Testis (tissue), 5 donors: Measurements from ENCODE around the gene ZSCAN16.

- PRO-cap, 3 experiments, result peak in 3 of 3 experiments; most common plus-strand start chr6:28124622 (in 3); most common minus-strand start chr6:28124503 (in 3)
- RAMPAGE, long total RNA, 2 experiments, result start-site peak on the plus strand in 1 of 2 experiments, at chr6:28124600-28124626 at its widest, 43 reads per replicate
- RRBS, result 2% methylated on average over 11 of the region's 35 CpGs
These were observed at the start of gene ZSCAN16 for GRCh38 chr6:28124324-28125330. Gene ZSCAN16, plus strand, starts transcription at chr6:28124609.

DNA sequence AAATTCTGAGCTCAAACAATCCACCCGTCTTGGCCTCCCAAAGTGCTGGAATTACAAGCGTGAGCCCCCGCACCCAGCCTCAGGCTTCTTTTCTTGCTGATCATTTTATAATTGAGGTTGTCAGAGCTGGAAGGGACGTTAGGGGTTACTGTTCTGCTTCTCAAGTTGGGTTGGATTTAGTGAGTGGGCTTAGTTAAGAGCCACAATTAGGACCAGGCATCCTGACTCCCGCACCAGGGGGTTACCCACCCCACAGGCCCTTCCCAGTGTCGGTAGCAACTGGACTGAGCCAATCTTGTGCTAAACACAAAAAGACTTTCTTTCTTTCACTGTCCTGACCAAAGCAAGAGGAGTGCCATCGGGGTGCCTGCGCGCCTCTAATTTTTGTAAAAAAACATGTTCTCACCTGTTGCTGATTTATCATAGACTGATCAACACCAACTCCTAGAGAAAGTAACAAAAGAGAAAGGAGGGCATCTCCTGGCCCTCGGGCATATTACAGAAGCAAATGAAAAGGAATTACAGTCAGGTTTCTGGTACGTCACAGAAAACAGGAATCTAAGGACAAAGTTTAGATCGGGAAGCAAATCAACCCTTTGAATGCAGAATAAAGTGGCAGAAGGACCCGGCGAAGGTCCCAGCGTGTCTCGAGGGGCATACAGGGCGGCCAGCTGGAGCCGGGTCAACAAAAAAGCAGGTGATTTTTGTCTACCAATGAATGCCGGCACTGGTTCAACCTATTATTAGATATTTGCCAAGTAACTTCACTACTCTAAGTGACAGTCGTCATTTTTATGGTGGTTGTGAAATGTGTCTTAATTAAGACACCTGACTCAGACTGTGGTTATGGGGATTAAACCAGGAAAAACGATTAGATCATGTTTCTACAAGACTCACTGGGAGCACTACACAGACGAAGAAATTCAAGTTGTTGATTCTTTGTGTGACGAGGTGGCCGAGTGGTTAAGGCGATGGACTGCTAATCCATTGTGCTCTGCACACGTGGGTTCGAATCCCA is 12.7 kb upstream of the ZSCAN9 start:
- PRO-cap, 3 experiments, result no peak in any of the 3 experiments
- RAMPAGE, long total RNA, 2 experiments, result no peak in any of the 2 experiments
- RRBS, result 12% methylated on average over 7 of the region's 27 CpGs

- PRO-cap, 3 experiments, result no peak in any of the 3 experiments
- RAMPAGE, long total RNA, 2 experiments, result no peak in any of the 2 experiments
These were observed 4.9 kb upstream of the ZSCAN9 start for GRCh38 chr6:28220253-28220462.

DNA sequence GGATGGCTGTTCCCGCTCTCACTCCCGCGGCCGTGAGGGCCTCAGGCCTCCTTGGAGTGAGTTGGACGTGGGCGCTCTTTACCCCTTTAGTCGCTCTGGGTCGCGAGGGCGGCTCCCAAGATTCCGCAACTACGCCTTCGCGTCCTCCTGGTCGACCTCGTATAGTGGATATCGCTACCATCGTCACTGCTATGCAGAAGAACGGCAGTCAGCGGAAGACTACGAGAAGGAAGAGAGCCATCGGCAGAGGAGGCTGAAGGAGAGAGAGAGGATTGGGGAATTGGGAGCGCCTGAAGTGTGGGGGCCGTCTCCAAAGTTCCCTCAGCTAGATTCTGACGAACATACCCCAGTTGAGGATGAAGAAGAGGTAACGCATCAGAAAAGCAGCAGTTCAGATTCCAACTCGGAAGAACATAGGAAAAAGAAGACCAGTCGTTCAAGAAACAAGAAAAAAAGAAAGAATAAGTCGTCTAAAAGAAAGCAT is 427 bp downstream of the NKAPL start:
- PRO-cap, 3 experiments, result peak in 2 of 3 experiments; most common plus-strand start position 196 of the sequence (in 1); most common minus-strand start position 97 of the sequence (in 2)
- RAMPAGE, long total RNA, 2 experiments, result no peak in any of the 2 experiments
- RRBS, result no CpG with 5 or more reads among the region's 29 CpGs

DNA sequence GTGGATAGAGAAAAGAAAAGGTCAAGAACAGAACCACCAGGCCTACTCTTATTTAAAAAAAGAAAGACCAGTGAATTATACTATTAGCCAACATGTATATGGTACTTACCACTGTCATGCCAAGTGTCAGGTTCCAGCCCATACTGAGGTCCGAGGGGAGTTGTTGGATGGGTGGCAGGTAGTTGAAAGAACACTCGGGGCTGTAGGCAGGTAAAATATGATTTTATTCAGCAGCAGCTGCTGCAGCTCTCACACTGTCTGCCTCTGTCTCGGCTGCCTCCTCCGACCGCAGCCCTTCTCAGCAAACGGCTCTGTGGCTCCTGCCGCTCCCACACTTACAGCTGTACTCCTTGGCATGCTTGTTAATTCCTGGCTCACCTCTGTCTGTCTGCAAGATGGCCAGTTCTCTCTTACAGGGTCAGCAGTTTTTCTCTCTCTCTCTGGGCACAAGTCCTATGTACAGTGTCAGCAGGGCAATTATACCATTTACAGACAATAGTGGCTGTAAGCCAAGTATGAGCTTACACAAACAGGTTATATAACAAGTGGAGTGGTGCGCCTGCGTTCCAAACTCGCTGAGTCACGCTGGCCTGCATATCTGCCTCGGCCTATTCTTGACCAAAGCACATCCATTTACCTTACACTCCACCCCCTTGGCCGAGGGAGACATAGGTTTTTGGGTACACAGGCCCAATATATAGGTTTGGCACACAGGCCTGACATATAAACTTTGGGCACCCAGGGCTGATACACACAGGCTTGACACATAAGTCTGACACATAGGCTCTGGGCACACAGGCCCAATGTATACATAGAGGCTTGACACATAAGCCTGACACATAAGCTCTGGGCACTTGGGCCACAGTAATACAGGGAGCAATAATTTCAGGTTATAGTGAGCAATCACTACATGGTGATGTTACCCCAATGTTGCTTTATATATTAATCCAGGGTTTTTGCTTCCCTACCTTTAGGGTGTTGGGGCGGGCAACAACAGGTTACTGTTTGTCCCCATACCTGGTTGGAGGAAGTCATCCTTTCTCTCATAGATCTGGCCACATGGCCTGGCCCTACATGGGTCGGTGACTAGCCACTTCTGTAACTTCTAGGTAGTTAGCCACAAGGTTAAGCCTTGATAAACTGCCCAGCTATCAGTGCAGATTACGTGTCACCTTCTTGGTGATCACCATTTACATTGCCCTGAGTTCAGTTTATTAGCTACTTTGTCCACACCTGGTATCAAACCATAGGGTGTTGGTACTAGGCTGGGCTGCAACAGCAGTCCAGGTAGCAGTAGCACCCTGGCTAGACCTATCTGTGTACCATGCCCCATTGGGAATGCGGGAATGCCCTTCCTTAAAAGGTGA is 4.5 kb downstream of the ZKSCAN3 start:
- PRO-cap, 3 experiments, result peak in 3 of 3 experiments; most common minus-strand start position 452 of the sequence (in 2)
- RAMPAGE, long total RNA, 2 experiments, result no peak in any of the 2 experiments
- RRBS, result no CpG with 5 or more reads among the region's 17 CpGs

DNA sequence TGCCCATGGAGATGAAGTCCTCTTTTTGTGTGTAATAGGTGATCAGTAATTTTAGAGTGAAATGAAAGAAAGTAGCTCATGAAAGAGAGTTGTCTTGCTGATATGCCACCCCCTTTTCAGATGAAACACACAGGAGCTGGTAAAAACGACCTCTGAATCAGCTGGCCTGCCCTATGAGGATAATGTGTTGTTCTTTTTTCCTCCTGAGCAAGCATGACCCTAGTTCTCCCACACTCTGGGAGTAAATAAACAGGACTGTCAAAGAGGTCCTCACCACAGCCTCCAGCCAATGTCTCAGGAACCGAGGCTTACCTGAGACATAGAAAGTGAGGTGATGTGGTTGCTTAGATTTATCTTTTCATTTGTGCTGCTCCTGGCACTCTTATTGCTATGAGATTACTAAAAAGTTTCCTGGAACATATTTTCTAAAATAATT is 29.5 kb downstream of the GPX5 start:
- PRO-cap, 3 experiments, result no peak in any of the 3 experiments
- RAMPAGE, long total RNA, 2 experiments, result no peak in any of the 2 experiments
- RRBS, result no CpG with 5 or more reads among the region's 2 CpGs

DNA sequence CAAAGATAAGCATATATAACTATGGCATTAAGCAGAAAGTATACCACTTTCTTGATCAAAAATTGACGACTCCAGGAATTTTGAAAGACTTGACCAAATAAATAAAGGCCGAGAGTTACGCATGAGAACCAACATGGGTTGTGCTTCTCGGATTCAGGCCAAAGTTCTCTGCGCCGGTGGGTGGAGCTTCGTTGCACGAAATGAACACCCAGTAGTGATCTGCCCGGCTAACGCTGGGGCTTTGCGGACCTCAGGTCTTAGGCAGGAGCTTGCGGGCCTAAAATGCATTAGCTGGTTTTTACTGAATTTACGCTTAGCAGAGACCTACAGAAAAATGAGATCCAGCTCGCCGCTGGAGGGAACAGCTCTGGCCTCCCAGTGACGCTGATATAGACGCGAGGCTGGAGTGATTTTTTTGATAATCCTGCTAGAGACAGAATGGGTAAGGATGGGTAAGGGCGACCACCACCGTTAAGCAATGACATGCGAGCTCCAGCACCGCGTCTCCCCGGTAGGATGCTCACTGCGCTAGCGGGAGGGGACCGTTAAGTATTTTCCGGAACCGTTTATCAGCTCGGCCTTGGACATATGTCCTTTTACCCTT is 47.6 kb upstream of the SCAND3 start:
- PRO-cap, 3 experiments, result peak in 3 of 3 experiments; most common plus-strand start position 226 of the sequence (in 2); most common minus-strand start position 172 of the sequence (in 1)
- RAMPAGE, long total RNA, 2 experiments, result start-site peak on the plus strand in 1 of 2 experiments, centred at position 250 of the sequence, 22 reads per replicate
- RRBS, result no CpG with 5 or more reads among the region's 30 CpGs

DNA sequence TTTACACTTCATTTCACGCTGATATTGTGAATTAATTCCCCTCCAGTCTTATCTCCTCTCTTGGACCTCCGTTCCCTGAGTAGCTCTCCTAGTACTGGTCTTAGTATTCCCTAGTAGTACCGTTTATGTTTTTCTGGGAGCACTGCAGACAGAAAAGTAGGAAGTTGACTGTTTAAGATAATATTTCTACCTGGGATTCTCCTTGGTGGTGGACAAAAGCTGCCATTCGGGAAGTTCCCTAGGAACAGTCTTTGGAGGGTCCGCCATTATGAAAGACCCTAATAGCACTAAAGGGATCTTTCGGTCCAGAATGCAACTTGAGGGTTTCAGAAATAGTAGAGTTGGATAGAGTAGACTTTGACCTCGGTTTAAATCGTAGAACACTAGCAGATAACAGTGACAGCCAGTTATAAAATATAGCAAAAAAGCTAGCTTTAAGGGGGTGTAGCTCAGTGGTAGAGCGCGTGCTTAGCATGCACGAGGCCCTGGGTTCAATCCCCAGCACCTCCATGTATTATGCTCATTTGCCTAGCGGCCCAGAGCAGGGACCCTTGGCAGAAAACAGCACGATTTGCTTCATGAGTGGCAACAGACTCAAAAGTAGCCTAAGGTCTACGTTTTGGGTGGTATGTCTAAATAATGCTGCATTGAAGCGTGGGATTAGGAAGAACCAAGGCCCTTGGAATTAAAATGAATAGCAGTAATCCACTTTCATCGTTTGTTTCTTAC is 123.2 kb upstream of the SCAND3 start:
- PRO-cap, 3 experiments, result no peak in any of the 3 experiments
- RAMPAGE, long total RNA, 2 experiments, result no peak in any of the 2 experiments
- RRBS, result no CpG with 5 or more reads among the region's 16 CpGs

DNA sequence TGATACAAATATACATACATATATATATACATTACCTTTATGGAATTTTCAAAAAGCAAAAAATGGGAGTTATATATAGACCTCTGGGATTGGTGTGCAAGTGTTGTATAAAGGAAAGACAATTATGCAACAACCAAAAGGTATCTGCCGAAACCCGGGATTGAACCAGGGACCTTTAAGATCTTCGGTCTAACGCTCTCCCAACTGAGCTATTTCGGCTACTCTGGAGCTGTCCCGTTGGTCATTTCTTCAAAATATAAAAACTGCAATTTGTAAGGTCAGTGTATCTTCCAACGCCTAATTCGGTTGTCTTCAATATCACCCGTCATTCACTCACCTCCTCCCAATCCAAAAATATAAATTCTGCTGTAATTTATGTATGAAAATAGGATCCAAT is 100.6 kb downstream of the TRIM27 start:
- PRO-cap, 3 experiments, result no peak in any of the 3 experiments
- RAMPAGE, long total RNA, 2 experiments, result no peak in any of the 2 experiments
- RRBS, result no CpG with 5 or more reads among the region's 9 CpGs

DNA sequence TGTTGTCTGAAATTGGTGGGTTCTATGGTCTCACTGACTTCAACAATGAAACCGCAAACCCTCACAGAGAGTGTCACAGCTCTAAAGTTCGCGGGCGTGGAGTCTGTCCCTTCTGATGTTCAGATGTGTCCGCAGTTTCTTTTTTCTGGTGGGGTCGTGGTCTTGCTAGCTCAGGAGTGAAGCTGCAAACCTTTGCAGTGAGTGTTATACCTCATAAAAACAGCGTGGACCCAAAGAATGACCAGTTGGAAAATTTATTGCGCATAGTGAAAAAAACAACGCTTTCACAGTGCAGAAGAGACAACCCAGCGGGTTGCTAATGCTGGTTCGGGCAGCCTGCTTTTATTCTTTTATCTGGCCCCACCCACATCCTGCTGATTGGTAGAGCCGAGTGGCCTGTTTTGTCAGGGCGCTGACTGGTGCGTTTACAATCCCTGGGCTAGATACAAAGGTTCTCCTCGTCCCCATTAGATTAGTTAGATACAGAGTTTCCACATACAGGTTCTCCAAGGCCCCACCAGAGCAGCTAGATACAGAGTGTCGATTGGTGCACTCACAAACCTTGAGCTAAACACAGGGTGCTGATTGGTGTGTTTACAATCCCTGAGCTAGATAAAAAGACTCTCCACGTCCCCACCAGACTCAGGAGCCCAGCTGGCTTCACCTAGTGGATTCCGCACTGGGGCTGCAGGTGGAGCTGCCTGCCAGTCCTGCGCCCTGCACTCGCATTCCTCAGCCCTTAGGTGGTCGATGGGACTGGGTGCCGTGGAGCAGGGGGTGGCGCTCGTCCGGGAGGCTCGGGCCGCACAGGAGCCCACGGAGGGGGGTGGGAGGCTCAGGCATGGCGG is 51.7 kb downstream of the TRIM27 start:
- PRO-cap, 3 experiments, result peak in 3 of 3 experiments; most common minus-strand start position 318 of the sequence (in 3)
- RAMPAGE, long total RNA, 2 experiments, result no peak in any of the 2 experiments
- RRBS, result no CpG with 5 or more reads among the region's 29 CpGs

GRCh38 chr6:28904018-28904818 is 19.6 kb downstream of the TRIM27 start:
- PRO-cap, 3 experiments, result no peak in any of the 3 experiments
- RAMPAGE, long total RNA, 2 experiments, result no peak in any of the 2 experiments
- RRBS, result no CpG with 5 or more reads among the region's 17 CpGs

DNA sequence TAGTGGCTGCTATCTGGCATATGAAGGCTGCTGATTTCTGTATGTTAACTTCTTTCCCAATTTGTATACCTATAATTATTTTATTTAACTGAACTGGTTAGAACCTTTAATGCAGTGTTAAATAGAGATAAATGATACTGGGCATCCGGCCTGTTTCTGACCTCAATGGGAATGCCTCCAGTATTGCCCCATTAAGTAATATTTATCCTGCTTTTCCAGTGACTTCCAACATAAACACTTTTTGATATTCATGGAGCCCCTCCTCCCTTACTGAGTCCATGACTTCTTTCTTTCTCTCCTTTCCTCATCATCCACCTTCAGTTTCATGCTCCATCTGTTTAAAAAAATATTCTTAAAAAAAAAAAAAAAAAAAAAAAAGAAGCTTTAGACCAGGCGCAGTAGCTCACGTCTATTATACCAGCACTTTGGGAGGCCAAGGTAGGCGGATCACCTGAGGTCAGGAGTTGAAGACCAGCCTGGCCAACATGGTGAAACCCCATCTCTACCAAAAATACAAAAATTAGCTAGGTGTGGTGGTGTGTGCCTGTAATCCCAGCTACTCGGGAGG is 8.8 kb downstream of the TRIM27 start:
- PRO-cap, 3 experiments, result no peak in any of the 3 experiments
- RAMPAGE, long total RNA, 2 experiments, result no peak in any of the 2 experiments
- RRBS, result no CpG with 5 or more reads among the region's 5 CpGs

DNA sequence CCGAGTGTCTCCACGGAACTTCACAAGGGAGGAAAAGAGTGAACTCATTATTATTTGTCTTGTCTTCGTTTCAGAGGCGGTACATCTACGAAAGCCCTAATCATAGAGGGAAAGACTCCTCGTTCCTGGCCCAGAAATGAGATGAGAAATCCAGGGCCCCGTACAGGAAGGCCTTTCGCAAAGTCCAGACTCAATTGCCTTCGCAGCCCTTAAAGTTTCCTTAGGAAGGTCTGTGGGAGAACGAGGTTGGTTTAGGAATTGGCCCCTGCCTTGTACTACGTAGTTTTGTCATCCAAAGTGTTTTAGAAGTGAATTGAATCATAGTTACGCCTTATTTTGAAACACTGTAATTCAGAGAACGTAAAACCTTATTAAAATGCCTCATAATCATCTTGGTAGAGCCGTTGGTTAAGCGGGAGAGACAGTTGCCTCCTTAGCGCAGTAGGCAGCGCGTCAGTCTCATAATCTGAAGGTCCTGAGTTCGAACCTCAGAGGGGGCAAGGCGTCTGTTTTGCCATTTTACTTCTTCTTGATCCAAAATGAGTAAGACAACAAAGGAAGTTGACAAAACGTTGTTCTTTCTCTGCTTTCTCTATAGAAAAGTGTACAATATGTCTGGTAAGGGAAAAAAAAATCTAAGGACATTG is 20.5 kb upstream of the TRIM27 start:
- PRO-cap, 3 experiments, result peak in 1 of 3 experiments; most common plus-strand start position 398 of the sequence (in 1); most common minus-strand start position 277 of the sequence (in 1)
- RAMPAGE, long total RNA, 2 experiments, result no peak in any of the 2 experiments
- RRBS, result no CpG with 5 or more reads among the region's 21 CpGs

GRCh38 chr6:28977125-28978123 is 27.7 kb downstream of the ZNF311 start:
- PRO-cap, 3 experiments, result no peak in any of the 3 experiments
- RAMPAGE, long total RNA, 2 experiments, result no peak in any of the 2 experiments
- RRBS, result 6% methylated on average over 31 of the region's 55 CpGs

GRCh38 chr6:28988409-28989335 is 16.4 kb downstream of the ZNF311 start:
- PRO-cap, 3 experiments, result peak in 2 of 3 experiments; most common plus-strand start chr6:28988767 (in 2); most common minus-strand start chr6:28988638 (in 2)
- RAMPAGE, long total RNA, 2 experiments, result no peak in any of the 2 experiments
- RRBS, result no CpG with 5 or more reads among the region's 57 CpGs

- PRO-cap, 3 experiments, result peak in 2 of 3 experiments; most common plus-strand start chr6:29017087 (in 1); most common minus-strand start chr6:29016904 (in 2)
- RAMPAGE, long total RNA, 2 experiments, result no peak in any of the 2 experiments
- RRBS, result no CpG with 5 or more reads among the region's 26 CpGs
These were observed 11.8 kb upstream of the ZNF311 start for GRCh38 chr6:29016789-29017389.

DNA sequence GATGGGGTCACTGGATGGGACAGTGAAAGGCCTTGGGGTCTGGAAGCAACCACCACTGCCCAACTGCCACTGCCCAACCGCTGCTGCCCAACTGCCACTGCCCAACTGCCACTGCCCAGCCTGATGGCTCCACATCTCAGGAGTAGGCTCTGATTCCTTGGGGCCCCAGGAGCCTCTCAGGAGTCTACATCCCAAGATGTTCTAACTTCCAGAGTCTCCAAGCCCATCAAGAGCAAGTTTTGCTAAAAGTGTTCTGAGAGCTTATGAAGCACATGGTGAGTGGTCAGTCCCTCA is 20.9 kb upstream of the OR2I1P start:
- PRO-cap, 3 experiments, result peak in 2 of 3 experiments; most common plus-strand start position 104 of the sequence (in 2); most common minus-strand start position 65 of the sequence (in 2)
- RAMPAGE, long total RNA, 2 experiments, result start-site peak on the plus strand in 2 of 2 experiments, centred at positions 120 to 122 of the sequence, 40 to 51 reads per replicate
- RRBS, result no CpG with 5 or more reads among the region's 1 CpG

DNA sequence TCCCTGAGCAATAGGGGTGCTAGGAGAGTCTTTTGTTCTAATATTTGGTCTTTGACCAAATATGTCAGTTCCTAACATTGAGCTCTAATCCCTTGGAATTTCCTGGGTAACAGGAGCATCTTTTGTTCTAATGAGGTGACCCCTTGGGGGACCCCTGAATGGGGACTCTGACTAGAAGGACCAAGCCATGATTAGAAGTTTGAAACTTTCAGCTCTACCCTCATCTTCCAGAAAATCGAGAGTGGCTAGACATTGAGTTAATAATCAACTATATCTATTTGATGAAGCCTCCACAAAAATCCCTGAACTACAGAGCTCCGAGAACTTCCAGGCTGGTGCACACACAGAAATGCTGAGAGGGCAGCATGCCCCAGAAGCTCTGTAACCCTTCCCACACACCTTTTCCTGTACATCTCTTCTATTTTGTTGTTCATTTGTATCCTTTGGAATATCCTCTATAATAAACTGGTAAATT is 6.5 kb upstream of the OR2H2 start:
- PRO-cap, 3 experiments, result no peak in any of the 3 experiments
- RAMPAGE, long total RNA, 2 experiments, result no peak in any of the 2 experiments
- RRBS, result no CpG with 5 or more reads among the region's 2 CpGs

- PRO-cap, 3 experiments, result no peak in any of the 3 experiments
- RAMPAGE, long total RNA, 2 experiments, result start-site peak on the minus strand in 1 of 2 experiments, at chr6:29636430-29636503 at its widest, 10 reads per replicate
- RRBS, result no CpG with 5 or more reads among the region's 28 CpGs
These were observed 3.2 kb upstream of the GABBR1 start for GRCh38 chr6:29636149-29636653.

DNA sequence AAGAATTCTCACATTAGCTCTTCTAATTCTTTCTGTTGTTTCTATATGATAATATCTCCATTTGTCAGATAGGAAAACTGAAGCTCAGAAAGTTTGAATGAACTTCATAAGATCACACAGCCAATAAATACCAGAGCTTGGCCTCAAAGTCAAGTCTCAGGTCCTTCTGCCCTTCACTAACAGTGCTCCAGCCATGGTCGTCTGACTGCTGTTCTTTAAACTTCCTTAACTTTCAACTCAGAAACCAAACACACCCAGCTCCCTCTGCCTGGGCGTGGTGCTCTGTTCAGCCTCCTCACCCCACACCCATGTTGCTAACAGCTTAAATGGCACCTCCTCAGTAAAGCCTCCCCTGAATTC is 8.7 kb upstream of the GABBR1 start:
- PRO-cap, 3 experiments, result no peak in any of the 3 experiments
- RAMPAGE, long total RNA, 2 experiments, result no peak in any of the 2 experiments
- RRBS, result no CpG with 5 or more reads among the region's 2 CpGs